Colic lymph node (tissue), 1 donor: ENCODE measurements around the gene CYP4V2.

DNA sequence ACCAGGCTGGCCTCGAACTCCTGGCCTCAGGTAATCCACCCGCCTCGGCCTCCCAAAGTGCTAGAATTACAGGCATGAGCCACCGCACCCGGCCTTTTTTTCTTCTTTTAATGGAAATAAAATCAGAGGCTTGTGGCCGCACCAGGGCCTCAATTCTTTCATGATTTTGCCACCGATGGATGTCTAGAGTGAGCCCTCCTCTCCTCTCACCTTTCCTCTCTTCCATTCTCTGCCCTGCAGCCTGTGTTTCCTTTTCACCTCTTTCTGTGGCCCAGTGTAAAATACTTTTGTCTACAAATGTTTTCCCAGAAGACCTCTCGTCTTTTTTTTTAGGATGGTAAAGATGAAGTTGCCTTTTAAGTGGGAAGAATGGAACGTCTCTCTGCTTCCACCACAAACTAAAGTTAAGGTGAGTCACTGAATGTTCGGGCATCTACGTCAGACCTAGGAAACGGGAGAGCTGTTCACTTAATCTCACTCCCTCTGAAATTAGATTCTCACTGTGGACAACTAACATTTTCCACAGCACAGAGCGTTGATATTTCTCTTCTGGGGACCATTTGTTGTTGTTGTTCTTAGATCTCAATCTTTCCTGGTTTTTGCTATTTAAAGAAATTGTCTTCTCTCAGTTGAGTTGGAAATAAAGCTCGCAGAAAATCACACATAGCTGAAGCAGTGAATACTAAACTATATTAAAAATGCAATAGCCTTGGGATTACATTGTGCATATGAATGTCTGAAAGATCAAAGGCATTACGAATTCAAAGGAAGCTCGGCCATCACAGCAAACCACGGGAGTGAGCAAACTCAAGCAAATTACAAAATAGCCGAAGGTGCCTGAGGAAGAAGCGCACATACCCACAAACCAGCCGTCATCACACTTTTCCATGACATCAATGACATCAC, 53.8 kb upstream of the PDLIM3 start:
- PRO-cap = no peak

DNA sequence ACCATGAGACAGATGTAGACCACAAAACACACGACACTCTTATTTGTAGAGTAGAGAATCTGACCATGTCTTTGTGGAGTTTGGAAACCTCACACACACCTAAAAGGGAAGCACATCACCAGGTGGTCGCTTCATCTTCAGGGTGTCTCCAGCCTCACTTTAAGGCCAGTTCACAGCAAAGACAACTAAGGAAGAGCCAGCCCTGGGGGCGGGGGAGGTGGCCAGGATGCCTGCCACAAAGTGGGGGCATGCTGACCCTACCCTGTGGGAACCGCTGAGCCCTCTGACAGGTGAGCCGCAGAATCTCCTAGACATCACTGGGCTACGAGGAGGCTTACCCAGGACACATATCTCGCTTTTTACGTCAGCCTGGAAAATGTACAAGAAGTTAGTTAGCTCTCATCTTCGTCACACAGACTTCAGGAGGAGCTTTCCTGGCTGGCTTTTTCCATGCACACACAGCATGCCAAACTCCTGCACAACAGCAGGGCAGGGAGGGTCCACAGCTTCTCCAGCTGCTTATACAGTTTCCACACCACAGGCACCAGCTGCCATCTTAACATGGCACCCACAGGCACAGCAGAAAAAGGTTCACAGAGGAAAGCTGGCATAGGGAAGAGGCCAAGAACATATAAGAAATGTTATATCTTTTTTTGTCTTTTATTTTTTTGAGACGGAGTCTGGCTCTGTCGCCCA, 64.5 kb upstream of the PDLIM3 start:
- PRO-cap = no peak

- PRO-cap = no peak
Measured at GRCh38 chr4:185661811-185662991, 126.9 kb upstream of the PDLIM3 start.

GRCh38 chr4:185683158-185683761, 128.7 kb downstream of the SORBS2 start:
- PRO-cap = no peak

DNA sequence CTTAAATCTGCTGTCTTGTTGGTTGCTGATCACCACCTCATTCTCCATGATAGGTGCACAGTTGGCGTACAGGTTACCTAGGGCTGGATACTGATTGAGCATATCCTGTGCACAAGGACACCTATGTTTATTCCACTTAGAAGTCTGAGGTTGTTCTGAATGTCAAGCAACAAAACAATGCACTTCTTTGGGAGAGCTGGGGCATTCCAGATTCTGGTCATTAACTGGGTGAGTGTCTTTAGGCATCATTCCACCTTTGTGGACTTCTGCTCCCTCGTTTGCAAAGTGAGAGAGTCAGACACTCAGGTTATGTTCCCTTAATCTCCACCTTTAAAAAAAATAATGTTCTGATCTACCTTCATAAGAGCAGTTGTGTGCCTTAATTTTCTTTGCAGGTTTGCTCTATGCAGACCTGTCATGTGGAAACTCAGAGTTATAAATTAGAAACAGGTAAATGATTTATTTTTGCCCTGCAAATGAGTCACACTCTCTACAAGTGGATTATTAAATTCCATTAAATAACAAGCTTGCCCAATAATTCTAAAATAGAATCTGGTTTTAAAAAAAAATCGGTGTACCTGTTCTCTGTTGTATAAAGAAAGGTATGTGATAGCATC, 93.4 kb downstream of the SORBS2 start:
- PRO-cap = no peak

GRCh38 chr4:185723093-185723938, 88.7 kb downstream of the SORBS2 start:
- PRO-cap = no peak

DNA sequence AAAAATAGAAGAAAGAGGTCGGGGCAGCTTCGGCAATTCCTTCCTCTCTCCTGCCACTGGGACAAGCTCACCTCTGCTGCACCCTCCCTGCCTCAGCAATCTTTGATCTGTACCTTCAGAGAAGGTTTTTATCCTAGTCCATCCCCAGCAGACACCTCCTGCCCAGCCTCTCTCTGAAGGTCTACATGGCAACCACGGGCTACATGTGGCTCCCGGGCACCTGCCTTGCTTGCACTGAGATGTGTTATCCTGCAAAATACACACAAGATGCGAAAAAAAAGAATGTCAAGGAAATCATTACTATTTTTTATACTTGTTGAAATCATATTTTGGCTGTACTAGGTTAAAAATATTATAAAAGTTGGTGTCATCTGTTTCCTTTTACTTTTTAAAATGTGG, 16.7 kb downstream of the SORBS2 start:
- PRO-cap = no peak

GRCh38 chr4:185800211-185801161, 11.5 kb downstream of the SORBS2 start:
- PRO-cap = no peak

- PRO-cap = no peak
Measured at GRCh38 chr4:185847116-185847886, 35.3 kb upstream of the SORBS2 start.

DNA sequence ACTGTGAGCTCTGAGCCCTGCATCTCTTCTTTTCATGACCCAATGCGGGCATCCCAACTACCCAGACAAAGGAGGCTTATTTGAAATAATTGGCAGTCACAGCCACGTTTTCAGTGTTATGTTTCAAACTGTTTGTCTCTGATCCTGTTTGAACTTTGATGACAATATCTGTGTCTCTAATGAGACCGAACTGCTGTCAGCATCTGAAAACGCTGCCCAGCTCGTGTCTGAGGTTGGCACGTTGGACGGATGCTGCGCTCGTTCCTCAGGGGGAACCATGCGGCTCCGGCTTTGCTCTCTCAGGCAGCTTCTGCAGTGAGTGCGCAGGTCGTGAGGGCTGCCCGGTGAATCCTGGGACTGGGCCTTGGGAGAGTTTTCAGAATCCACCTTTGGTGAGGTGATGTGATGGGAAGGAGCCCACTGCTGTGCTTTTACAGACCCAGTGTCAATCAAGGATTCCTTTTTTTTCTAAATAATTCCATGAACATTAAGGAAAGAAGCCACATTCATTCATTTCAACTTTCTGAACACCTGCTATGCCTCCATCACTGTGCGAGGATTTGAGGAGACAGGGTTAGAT, 58.4 kb upstream of the SORBS2 start:
- PRO-cap = no peak

DNA sequence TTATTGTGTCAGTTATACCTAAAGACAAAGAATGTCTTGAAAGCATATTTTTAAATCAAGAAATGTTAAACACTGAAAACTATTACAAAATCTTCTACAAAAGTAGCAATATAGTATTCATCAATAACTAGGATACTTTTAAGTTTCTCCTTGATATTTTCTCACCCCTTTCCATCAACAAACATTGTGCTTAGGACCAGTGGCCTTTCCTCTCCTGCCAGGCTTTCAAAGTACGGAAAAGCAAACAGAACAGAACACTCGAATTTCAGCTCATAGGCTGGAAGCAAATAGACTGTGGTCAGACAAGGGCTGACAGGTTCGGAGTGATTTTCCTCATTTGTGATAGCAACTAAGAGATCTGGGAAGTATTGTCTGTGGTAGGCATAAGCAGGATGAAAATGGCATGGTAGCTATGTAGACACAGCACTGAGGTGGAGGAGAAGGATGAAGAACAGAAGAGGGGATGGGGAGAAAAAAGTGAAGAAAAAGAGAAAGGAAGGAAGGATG, 68.6 kb upstream of the SORBS2 start:
- PRO-cap = no peak

DNA sequence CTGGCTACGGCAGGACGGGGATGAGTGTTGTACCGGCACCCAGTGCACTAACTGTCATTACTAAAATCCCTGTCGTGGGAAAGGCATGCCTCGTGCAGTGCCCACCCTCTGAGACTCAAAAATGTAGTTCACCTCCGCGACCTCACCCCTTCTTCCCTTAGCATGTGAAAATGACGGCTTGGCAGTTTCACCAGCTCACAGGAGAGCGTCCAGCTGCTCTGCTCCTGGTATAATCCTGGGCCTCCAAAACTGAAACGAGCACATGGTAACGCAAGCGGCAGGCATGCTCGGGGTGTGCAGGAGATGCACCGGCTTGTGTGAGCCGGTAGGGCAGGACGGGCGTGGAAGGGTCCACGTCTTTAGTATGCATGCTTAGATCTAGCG, 47.4 kb upstream of the CYP4V2 start:
- PRO-cap = no peak

GRCh38 chr4:186145577-186145909, 45.8 kb upstream of the CYP4V2 start:
- PRO-cap = no peak

- PRO-cap = no peak
Measured at GRCh38 chr4:186151487-186152445, 39.6 kb upstream of the CYP4V2 start.

- PRO-cap = bidirectional peak, plus-strand start at chr4:186191679, minus-strand start at chr4:186191428
Measured at GRCh38 chr4:186191128-186192131, at the start of gene CYP4V2. TSS of gene CYP4V2 (plus strand) at chr4:186191567.

- PRO-cap = no peak
Measured at GRCh38 chr4:186195924-186196563, 4.7 kb downstream of the CYP4V2 start.

- PRO-cap = no peak
Measured at GRCh38 chr4:186201850-186202899, 10.8 kb downstream of the CYP4V2 start.

DNA sequence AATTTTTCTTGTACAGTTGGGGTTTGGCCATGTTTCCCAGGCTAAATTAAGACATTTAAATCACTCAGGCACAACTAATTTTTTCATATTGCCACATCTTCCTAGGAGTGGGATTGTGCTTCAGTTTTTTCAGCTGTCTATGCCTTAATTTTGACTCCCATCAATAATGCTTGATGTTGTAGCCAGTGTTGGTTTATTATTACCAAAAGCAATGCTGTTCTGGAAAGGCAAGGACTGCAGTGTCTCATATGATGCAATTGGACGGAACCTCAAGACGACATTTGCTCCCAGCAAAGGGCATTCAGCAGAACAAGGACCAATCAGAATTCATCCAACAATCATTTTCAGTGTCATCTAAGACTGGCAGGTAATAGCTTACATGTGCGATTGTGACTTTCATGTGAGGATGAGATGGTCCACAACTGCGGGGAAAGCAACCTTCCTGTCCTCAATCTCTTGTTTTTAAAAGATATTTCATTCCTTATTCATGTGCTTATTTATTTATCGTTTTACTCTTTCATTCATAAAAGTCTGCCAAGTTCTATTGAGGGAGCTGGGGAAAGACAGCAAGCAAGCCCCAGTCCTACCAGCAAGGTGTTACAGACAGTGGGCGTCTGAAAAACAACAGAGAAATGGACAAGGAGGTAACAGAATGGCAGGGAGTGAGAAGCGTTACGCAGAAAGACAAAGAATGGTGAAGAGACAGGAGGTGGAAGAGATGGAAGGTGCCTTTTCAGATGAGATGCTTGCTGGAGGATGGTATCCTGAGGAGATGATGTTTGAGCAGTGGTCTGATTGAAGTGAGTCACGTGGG, 11.4 kb upstream of the KLKB1 start:
- PRO-cap = no peak

- PRO-cap = no peak
Measured at GRCh38 chr4:186242103-186242334, 14.7 kb downstream of the KLKB1 start.

DNA sequence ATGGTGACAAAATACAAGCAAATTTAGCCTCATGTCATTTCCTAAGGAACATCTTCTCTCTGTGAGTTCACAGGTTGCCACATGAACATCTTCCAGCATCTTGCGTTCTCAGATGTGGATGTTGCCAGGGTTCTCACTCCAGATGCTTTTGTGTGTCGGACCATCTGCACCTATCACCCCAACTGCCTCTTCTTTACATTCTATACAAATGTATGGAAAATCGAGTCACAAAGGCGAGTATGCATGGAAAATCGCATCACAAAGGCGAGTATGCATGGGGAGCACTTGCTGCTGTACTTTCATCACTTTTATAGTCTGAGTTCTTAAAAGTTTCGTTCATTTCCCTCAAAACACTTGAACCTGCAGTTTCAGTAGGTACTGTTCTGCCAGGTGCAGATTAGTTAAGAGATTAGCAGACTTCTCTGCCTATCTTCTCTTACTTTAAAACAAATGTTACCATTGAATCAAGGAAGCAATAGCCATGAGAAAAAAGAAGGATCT, 15.8 kb upstream of the F11 start:
- PRO-cap = no peak